Pericardium (tissue), 1 donor: ENCODE measurements around a stretch of chr13.

DNA sequence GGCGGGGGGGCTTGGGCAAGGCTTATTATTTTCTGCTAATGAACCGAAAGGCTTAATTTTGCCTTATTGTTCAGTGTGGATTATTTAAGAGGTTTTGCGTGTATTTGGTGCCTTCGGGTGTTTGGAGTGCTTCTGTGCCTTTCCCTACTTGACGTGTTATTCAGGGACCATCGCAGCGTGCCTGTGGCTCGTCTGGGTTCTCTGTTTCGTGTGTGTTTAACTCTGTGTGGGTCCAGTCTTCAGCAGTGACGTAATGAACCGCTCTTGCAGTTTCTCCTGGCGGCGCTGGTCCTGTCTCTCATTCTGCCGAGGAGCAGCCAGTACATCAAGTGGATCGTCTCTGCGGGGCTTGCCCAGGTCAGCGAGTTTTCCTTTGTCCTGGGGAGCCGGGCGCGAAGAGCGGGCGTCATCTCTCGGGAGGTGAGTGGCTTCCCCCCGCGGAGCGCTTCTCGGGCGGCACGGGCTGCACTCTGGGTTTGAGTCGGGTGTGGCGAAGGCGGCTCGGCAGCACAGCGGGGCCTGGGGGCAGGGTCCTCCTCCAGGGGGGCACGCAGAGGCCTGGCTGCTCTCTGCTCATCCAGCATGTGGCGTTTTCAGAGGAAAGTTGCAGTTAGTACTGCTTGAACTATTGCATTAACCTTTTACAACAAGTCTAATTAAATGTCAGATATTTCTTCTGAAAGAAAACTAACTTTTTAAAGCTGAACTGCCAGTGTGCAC is 36.4 kb upstream of the TFDP1 start:
- RRBS, result no CpG with 5 or more reads among the region's 36 CpGs

GRCh38 chr13:113616963-113617563 is 32.5 kb downstream of the TFDP1 start:
- RRBS, result no CpG with 5 or more reads among the region's 14 CpGs

- RRBS, result no CpG with 5 or more reads among the region's 15 CpGs
Observed at GRCh38 chr13:113774264-113775390, 15.6 kb downstream of the TMEM255B start.

- RRBS, result no CpG with 5 or more reads among the region's 20 CpGs
Observed at GRCh38 chr13:113826982-113827445, 36.9 kb downstream of the GAS6 start.

- RRBS, result no CpG with 5 or more reads among the region's 30 CpGs
Observed at GRCh38 chr13:113837051-113838321, 26.4 kb downstream of the GAS6 start.

DNA sequence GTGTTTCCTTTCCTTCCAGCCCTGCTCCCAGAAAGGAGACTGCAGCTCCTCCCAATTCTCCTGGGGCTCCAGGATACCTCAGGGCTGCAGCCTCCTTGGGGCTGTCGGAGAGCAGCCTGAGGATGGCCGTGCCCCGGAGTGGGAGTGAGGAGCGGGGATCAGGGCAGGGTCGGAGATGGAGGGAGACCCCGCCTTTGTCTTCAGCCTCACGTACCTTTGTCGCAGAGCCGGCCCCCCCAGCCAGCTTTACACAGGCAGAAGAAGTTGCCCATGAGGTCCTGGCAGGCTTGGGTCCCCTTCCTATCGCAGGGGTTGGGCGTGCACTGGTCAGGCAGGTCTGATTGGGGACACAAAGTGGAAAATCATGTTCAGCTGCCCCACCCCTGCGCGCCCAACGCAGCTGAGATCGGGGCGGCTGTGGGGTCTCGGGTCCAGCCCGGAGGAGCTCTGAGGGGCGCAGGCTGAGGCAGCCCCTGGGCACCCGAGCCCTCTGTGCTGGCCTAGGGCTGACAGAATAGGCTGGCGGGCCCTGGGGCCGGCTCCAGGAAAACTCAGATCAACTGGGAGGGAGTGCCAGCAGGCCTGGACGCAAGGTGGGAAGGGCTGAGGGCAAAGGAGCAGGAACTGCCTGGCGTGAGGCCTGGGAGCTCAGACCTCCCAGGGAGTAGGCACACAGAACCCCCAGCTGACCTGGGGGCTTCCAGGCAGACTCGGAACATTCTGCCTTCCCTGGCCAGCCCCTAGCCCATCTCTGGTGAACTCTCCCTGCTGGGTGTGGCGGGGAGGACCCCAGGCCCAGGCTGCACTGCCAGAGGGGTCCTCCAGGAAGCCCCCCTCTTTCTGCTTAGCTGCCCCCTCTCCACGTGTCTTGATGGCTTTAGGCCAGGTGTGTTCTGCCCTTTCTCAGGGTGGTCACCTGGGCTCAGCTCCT is 24.1 kb downstream of the GAS6 start:
- RRBS, result 38% methylated on average over 6 of the region's 27 CpGs

DNA sequence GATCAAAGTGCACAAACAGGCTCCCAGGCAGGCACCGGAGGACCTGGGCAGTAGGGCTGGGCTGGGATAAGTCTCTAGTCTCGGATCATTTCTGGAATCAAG is 3.6 kb downstream of the GAS6 start:
- RRBS, result 81% methylated on average over 1 of the region's 2 CpGs

GRCh38 chr13:113862062-113862774 is 1.7 kb downstream of the GAS6 start:
- RRBS, result 33% methylated on average over 4 of the region's 22 CpGs

GRCh38 chr13:113863419-113863815 is 459 bp downstream of the GAS6 start:
- RRBS, result 2% methylated on average over 2 of the region's 52 CpGs

- RRBS, result no CpG with 5 or more reads among the region's 6 CpGs
Observed at GRCh38 chr13:113897193-113897740, 33.4 kb upstream of the GAS6 start.

DNA sequence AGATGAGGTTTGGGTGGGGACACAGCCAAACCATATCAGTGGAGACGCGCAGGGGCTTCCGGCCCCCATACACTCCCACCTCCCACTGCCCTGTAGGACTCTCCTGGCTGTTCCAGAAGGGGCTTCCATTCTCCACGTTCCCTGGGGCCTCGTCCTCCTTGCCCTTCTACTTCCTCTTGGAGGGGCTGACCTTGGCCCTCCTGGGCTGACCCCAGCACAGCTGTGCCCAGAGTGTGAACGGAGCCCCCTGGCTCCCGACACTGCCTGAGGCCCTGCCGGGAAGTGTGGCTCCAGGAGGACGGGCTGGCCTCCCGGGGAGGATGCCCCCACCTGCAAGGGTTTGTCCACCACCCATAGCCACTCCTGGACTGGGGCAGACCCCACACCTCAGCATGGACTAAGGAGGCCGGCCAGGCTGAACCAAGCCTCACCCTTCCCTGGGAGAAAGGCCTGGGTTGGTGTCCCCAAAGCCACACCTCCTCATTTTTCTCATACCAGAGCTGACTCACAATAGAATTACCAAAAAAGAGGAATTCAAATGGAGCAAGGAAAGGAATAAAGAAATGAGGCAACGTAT is 2.8 kb upstream of the C13orf46 start:
- RRBS, result 73% methylated on average over 4 of the region's 12 CpGs

GRCh38 chr13:113978404-113979586 is 4.9 kb upstream of the C13orf46 start:
- RRBS, result 64% methylated on average over 8 of the region's 49 CpGs

DNA sequence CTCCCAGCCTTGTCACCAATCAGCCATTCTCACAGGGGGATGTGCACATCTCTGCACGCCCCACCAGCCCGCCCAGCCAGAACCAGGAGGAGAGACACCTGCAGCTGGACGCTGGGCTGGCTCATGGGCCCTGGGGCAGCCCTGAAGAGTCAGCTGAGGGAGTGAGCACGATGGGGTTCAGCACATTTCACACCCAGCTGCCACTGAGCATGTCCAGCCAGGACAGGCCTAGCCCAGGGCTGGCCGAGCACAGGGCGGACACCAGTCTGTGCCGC is 8.2 kb upstream of the C13orf46 start:
- RRBS, result no CpG with 5 or more reads among the region's 7 CpGs

DNA sequence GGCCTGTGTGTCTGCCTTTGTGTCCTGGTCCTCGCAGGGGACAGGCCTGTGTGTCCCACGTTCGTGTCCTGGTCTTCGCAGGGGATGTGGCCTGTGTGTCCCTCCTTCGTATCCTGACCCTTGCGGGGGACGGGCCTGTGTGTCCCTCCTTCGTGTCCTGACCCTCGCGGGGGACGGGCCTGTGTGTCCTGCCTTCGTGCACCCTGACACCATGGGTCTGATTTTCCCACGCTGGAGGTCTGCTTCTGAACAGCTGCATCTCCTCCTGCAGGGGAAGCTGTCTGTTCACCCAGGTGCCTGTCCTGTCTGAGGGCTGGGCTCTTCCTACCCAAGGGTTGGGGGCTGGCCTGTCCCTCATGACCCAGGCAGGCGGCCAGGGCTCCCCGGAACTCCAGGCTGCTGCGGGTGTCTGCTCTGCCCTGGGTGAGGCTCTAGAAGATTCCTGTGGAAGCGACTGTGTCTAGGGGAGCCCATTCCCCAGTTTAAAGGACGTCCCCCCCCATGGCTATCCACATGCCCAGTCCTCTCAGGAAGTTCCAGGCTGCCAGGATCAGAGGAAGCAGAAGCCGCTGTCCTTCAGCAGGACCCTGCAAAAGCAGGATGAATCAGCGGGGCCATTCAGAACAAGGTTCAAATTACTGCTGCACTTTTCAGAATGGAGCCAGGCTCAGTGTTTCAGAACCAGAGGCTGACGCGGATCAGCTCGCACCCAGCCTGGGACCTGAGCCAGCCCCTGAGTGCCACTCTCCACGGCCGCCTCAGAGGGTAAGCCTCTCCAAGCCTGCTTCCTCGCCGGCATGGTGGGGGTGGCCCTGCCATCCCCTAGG is 25.0 kb downstream of the RASA3 start:
- RRBS, result 26% methylated on average over 2 of the region's 27 CpGs

DNA sequence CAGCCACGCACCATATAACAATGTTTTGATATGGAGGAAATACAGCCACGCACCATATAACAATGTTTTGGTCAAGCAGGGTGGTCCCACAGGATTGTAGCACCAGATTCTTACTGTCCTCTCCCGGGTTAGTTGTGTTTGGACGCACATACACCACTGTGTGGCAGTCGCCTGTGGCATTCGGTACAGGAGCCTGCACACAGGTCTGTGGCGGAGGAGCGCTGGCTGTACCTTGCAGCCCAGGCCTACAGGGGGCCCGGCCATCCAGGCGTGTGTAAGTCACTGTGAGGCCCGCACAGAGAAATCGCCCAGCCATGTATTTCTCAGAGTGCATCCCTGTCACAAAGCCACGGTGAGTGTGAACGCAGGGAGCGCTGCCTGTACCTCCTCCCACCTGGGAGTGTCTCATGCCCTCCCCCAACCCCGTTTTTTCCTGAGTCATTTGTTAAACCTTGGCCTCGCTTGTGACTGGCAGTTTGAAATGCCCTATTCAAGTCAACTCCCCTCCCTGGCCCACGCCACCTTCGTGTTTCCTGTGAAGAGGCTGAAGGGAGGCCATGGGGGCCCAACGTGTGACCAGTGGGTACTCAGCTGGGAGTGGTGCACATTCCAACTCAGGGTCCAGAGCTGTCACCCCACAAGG is 11.4 kb upstream of the RASA3 start:
- RRBS, result no CpG with 5 or more reads among the region's 20 CpGs

- RRBS, result no CpG with 5 or more reads among the region's 4 CpGs
Observed at GRCh38 chr13:114173085-114173607, 5.9 kb upstream of the CFAP97D2 start.

DNA sequence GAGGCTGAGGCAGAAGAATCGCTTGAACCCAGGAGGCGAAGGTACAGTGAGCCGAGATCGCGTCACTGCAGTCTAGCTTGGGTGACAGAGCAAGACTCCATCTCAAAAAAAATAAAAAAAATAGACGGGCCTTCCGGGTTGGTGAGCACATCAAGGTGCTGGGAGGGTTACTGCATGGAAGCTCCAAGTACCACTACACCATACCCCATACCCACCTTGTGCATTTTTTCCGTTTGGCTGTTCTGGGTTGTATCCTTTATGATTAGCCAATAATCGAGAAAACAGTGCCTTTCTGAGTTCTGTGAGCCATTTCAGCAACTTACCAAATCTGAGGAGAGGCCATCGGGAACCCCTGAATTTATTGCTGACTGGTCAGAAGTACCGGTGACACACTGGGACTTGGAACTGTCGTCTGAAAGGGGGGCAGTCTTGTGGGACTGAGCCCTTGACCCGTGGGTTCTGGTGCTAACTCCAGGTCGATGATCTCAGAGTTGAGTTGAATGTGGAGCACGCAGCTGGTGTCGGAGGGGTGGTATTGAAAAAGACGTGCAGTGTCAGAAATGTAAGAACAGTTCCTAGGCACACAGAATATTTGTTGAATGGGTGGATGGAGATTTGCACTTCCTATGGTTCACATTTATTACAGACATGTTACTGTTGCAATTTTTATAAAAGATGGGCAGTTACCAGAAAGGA is 15.0 kb downstream of the UPF3A start:
- RRBS, result no CpG with 5 or more reads among the region's 17 CpGs

DNA sequence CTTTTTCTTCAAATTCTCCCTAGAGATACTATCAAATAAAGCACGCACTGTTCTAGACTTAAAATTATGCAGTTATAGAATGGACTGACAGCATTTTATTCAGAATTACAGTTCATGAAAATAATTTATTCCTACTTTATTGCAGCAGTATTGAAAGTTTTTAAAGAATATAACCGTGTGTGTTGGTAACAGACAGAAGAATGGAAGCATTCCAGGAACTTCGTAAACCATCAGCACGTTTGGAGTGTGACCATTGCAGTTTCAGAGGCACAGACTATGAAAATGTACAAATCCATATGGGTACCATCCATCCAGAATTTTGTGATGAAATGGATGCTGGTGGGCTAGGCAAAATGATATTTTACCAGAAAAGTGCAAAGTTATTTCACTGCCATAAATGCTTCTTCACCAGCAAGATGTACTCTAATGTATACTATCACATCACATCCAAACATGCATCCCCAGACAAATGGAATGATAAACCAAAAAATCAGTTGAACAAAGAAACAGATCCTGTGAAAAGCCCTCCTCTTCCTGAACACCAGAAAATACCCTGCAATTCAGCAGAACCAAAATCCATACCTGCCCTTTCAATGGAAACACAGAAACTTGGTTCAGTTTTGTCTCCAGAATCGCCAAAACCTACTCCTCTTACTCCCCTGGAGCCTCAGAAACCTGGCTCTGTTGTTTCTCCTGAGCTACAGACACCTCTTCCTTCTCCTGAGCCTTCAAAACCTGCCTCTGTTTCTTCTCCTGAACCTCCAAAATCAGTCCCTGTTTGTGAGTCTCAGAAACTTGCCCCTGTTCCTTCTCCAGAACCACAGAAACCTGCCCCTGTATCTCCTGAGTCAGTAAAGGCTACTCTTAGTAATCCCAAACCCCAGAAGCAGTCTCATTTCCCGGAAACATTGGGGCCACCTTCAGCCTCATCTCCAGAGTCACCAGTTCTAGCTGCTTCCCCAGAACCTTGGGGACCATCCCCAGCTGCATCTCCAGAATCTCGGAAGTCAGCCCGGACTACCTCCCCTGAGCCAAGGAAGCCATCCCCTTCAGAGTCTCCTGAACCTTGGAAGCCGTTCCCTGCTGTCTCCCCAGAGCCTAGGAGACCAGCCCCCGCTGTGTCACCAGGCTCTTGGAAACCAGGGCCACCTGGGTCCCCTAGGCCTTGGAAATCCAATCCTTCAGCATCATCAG is 9.7 kb downstream of the CHAMP1 start:
- RRBS, result 88% methylated on average over 3 of the region's 10 CpGs

- RRBS, result no CpG with 5 or more reads among the region's 5 CpGs
Observed at GRCh38 chr13:114324837-114325167, 10.5 kb downstream of the CHAMP1 start.